Cardiac atrium fibroblast (primary cell): ENCODE measurements around the gene NR2C1.

- RAMPAGE, long total RNA, result no peak
Observed at GRCh38 chr12:93741800-93743060, 65.1 kb downstream of the CRADD start.

DNA sequence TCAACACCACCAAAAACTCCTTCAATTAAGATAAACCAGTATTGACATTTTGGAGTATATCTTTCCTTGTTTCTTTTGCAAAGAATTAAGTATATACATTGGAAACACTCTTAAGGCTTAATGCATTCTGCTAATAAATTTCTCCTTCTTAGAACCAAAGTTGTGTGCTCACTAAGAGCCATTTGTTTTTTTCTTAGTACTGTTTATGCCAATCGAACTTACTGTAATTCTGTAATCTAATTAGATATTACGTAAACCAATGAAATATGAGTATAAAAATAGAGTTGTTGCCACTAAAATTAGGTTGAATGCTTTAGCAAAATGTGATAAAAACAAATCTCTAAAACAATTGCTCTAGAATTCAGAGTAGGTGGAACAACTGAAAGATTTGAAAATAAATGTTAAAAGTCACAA is 90.7 kb downstream of the CRADD start:
- RAMPAGE, long total RNA, result no peak

DNA sequence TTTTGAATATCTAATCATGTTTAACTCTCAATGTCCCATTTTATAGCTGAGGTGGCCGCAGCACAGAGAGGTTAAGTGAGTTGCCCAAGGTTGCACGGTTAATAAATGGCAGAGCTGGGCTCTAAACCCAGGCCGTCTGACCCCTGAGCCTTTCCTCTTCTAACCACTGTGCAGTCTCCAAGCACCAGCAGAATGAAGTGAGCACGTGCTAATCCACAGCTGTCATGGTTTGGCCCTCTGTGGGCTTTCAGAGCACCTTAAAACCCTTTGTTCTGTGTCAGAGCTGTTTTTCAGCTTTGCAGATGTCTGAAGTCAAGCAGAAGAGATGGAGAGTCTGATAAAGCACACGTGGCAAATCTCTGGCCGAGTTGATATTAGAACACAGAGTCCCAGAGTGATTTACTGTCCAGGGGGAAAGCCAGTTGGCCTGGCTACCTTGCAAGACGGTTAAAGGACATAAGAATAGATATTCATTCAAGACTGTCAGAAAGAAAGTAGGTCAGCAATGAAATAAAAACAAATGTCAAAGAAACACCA is 107.2 kb downstream of the CRADD start:
- RAMPAGE, long total RNA, result no peak

- RAMPAGE, long total RNA, result no peak
Observed at GRCh38 chr12:94099609-94100112, 48.7 kb upstream of the PLXNC1 start.

GRCh38 chr12:94157530-94158468 is 9.4 kb downstream of the PLXNC1 start:
- RAMPAGE, long total RNA, result no peak

DNA sequence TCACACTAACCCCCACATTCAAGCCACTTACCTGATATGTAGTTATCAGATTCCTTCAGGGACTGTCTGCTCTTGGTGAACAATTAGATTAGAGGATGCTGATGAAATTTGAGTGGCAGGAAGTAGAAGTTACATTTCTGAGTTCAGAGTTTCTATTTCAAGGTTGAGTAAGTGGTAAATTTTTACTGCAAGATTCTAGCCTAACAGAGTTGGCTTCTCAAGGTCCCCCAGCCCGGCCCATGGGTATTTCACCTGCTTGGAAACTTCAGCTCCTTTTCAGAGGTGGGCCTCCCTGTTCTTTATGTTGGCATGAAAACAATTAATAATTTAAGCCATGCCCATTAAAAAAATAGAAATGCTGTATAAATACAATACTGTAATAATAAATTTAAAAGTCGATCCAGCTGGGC is 56.5 kb downstream of the PLXNC1 start:
- RAMPAGE, long total RNA, result no peak

DNA sequence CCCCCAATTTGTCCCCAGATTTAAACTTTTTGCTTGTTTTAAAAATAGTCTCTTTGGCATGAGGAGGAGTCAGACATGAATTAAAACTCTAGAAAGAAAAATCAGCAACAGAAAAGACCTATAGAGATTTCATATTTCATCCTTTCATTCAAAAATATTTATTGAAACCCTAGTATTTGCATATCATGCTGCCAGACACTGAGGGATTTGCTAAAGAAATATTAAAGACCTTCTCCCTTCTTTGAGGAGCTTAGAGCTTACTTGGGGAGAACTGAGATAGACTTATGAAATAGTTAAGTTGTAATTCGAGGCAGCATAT is 59.0 kb downstream of the PLXNC1 start:
- RAMPAGE, long total RNA, result no peak

GRCh38 chr12:94260499-94261095 is 112.2 kb downstream of the PLXNC1 start:
- RAMPAGE, long total RNA, result no peak

GRCh38 chr12:94460161-94460941 is 684 bp upstream of the CEP83 start:
- RAMPAGE, long total RNA, result no peak

GRCh38 chr12:94561827-94562491 is 88.4 kb downstream of the TMCC3 start:
- RAMPAGE, long total RNA, result no peak

- RAMPAGE, long total RNA, result no peak
Observed at GRCh38 chr12:94576205-94576553, 74.2 kb downstream of the TMCC3 start.

GRCh38 chr12:94586563-94586972 is 63.8 kb downstream of the TMCC3 start:
- RAMPAGE, long total RNA, result no peak

- RAMPAGE, long total RNA, result no peak
Observed at GRCh38 chr12:94621649-94622159, 28.7 kb downstream of the TMCC3 start.

- RAMPAGE, long total RNA, result no peak
Observed at GRCh38 chr12:94675819-94676789, 25.7 kb upstream of the TMCC3 start.

DNA sequence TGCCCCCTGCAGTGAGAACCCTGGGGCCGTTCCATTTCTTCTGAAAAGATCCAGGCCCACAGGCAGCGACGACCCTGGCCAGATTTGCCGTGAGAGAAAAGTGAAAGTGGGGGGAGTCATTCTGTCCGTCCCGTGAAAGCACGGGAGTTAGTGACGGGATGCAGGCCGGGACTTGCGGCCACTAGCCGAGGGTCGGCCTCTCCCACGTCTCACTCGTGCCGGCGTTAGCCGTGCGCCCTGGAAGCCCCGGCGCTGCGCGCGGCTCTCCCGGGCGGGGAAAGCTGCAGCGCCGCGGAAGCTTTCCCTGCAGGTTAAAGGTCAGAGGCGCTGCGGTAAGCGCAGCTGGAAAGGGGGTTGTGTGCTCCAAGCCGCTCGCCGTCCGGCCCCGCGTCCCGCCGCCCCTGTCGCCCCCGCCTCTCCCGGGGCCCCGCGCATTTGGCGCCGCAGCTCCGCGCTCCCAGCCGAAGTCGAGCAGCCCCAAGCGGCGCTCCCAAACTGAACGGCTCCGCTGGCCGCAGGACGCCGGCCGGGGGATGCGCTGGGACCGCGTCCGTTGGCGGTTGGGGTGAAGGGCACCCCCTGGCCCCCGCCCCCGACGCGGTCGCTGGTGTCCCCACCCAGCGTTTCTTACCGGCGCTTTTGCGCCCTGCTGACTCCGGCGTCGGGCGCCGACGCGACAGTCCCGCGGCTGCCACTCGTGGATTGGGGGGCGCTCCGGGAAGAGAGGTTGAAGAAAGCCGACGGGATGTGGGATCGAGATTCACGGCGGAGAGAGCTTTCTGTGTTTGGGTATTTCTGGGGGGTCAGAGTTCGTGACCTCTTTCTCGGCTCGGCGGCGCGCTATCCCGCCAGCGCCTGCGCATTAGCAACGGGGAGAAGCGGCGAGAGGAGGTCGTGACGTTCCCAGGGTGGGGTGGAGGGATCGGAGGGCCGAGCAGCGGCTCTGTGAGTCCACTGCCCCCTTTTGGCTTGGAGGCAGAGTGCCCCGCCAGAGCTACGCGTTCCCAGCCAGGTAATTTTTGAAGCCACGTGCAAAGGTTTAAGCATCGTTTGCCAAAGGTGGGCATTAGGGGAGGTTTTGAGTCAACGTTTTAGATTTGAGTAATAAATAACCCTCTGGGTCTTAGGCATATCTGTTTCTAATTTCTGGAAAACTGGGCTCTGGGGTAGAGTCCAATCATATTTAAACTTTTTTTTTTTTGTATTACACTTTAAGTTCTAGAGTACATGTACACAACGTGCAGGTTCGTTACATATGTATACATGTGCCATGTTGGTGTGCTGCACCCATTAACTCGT is at the start of gene NR2C1:
Gene NR2C1 (minus strand): TSS at position 870 of the 1,299 bp plus-strand sequence.
- RAMPAGE, long total RNA, result start-site peak on the minus strand centred at position 828 of the sequence, 122 bp wide, 100 and 34 reads in 2 replicates

GRCh38 chr12:95116772-95117296 is 43.4 kb upstream of the NR2C1 start:
- RAMPAGE, long total RNA, result no peak

DNA sequence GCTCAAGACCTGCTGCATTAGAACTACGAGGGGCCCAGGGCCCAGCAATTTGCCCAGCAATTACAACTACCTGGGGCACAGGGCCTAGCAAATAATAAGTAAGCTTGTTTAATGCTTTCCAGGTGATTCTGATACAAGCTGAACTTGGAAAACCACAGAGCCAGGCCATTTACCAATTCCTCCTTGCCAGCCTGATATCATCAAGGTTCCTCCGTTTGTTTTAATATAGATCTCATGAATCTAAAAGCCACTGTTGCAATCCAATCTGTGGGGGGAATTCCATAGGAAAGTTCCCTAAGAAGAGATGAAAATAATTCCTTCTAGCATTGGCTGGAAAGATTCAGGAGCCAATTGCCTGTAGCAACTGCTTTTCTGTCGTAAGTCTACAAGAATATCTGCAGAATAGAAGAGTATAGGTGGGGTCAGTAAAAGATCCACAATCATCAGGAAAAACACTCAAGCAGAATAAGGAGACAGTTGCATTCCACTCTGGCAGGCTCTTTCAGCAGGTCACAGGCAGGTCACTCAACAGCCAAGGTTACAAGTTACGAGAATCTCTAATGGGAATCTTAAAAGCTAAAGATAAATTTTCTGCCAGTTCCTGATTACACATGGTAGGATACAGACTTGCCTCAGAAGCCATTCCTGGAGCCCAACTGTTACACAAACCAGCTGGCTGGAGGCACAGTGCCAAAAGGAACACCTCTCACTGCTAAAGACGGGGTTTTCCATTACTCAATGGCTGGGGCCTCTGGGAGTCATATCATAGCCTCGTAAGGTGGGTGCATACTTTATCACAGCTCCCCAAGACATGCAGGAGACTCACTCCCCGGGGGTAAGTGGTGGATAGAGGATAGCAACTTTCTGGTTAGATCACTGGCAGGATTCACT is 43.7 kb downstream of the FGD6 start:
- RAMPAGE, long total RNA, result no peak

DNA sequence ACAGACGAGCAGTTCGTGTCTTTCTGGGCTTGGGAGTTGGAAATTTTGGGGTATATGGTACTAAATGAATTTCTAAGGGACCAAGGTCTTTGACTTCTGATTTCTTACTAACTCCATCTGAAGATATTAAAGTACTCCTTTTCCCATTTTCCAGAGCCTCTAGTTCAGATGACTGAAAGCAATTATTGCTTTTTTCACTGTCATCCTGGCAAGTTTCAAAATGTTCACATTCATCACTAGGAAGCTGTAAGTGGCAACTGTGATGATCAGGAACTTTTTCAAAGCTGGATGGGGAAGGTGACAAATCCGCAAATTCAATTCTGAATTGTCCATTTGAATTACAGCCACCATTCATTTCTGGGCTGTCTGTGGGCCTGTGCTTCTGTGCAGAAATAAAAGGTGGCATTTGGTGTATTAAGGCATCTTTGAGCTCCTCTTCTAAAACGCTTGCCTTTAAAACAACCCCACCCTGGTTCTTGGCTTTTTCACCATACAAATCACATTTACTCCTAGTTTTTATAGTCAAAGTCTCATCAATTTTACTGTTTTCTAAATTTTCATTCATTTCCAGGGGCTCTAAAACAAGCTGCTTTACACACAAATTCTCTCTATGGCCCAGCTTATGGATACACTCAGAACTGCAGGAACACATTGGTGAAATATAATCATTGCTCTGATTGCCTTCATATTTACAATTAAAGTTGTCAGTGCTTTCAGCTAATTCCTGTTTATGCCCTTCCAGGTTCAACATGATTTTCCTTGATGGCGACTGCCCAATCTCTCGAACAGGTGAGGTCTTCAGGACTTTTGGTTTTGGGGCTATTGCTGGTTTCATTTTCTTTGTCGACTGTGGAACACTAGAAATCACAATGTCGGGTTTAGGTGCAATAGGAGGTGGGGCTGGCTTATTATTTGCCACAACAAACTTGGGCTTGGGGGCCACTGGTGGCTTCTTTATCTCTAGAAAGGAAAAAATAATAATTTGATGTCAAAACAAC is 6.7 kb downstream of the FGD6 start:
- RAMPAGE, long total RNA, result no peak

- RAMPAGE, long total RNA, result no peak
Observed at GRCh38 chr12:95475914-95476398, 2.0 kb downstream of the METAP2 start.

DNA sequence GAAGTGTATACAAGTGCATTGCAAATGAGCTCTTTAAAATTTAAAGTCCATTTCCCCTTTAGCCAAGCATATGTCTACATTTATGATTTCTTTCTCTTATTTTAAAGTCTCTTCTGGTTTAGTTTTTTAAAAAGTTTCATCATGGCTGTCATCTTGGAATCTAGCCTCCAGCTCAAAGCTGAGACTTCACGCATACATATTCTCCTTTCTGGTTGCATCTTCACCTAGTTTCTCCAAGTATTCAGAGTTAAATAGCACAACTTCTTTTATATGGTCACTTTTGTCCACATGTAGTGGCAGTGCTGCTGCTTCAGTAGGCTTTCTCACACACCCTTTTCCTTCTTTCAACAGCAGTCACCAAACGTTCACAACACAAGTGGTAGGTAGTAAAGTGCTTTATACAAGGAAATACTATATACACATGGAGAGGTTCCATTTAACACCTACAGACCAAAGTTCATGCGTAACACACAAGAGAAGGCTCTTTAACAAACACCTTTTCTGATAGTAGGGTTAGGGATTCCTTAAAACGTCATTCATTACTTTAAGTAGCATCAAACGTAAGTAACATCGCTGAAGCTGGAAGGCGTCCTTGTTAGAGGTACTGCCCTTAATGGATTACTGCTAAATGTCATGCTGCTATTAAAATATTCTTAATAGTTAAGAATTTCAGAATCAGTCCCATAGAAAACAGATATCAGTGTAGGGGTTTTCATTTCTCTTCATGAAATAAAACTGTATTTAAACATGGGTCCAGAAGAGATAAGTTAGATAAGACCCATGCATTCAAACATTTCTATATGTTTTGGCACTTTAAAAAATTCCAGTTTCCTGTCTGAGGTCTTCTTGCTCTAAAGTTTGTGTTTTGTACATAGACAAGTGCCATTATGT is 107.1 kb upstream of the USP44 start:
- RAMPAGE, long total RNA, result no peak